Umbilical cord (tissue), 2 donors: ENCODE measurements around the genes AMER2, POLR1D and PDX1.

GRCh38 chr13:24747283-24747977 lies 16.5 kb upstream of the RNF17 start:
- RAMPAGE, long total RNA: no peak

GRCh38 chr13:25018308-25019204 lies 77.4 kb upstream of the PABPC3 start:
- RAMPAGE, long total RNA: no peak

DNA sequence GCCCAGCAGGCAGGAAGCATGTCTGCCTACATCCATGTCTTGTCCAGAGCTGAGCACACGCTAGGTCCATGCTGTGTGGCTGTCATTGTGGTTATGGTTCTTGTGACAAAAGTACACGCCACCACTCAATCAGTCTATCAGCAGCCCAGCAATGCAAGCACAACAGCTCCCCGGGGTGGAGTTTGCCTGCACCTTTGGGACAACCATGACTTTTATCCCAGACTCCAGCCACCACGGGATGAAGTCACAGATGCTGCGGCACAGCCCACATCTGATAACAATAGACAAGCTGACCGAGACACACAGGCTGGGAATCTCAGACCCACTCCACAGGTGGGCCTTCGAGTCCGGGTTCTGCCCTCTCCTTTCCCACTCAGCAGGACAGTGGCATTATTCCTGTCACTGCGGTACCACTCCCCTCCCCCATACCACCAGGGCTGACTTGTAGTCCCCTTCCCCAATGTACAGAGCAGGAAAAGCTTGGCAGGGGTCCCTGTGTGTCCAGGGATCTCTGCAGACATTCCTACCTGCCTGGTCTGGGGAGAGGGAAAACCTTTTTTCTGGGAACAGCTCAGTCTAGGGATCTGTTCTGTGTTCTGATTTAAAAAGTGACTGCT lies at the start of gene AMER2:
TSS of gene AMER2 (minus strand) at position 188 of the 617 bp plus-strand sequence.
- RAMPAGE, long total RNA: no peak

DNA sequence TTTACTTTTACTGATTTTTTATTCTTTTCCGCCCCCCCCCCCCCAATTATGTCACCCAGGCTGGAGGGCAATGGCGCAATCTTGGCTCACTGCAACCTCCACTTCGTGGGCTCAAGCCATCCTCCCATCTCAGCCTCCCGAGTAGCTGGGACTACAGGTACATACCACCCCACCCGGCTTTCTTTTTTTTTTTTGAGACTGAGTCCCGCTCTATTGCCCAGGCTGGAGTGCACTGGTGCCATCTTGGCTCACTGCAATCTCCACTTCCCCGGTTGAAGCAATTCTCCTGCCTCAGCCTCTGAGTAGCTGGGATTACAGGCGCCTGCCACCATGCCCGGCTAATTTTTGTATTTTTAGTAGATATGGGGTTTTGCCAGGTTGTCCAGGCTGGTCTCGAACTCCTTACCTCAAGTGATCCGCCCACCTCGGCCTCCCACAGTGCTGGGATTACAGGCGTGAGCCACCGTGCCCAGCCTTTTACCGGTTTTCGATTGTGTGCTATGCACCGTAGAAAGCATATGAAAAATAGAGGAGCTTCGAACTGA lies 1.9 kb downstream of the MTMR6 start:
- RAMPAGE, long total RNA: no peak

- RAMPAGE, long total RNA: no peak
These were observed 1.7 kb upstream of the MTMR6 start for GRCh38 chr13:25288846-25289485.

DNA sequence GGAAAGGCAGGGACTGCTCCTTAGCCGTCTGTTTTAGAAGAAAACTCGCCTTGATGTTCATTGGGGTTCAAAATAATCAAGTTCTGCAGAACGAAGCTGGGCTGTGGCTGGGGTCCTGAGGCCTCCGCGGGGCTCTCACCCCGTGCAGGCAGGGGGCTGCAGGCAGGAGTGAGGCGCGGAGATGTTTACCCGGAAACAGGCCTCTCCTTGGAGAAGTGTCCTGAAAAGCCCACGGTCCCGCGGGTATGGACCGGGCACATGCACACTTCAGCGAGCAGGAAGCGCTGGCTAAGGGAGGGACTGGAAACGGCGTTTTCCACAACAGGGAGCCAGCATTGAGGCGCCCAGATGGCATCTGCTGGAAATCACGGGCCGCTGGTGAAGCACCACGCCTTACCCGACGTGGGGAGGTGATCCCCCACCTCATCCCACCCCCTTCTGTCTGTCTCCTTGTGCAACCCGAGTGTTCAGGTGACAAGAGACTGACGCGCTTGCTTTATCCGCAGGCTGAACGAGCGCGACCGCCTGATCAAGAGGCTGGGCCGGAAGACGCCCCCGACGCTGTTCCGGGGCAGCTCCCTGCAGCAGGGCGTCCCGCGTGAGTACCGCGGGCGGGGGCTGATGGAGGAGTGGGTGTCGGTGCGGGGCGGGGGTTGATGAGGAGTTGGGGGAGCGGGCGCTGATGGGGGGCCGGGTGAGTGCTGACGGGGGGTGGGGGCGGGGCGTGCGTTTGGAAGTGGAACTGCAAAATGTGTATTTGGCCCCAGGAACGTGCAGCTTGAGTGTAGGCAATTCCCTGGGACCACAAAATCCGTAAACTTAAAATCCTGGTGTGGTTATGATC lies 39.6 kb downstream of the SHISA2 start:
- RAMPAGE, long total RNA: no peak

DNA sequence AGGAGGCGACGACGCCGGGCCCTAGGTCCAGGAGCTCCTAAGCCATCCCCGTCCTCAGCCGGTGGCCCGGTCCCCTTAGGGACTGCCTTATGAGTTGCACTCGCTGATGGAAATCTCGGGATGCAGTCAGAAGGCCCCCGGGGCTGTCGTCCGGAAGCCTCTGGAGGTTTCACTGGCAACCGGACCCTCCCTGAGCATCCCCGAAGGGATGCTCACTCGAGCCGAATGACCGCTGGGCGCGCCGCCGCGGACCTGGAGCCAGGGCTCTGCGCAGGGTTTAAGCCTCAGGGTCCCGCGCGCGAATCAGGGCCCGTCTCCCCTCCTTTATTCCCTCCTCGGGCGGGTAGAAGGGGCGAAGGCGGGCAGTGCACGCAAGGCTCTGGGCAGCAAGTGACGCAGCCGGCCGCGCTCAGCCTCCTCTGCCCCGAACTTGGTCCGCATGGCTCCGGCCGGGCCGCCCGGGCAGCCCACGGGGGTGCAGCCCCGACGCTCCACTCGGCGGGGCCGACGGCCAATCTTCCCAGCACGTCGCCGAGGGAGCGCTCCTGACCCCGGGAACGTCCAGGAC lies 612 bp downstream of the SHISA2 start:
- RAMPAGE, long total RNA: no peak

DNA sequence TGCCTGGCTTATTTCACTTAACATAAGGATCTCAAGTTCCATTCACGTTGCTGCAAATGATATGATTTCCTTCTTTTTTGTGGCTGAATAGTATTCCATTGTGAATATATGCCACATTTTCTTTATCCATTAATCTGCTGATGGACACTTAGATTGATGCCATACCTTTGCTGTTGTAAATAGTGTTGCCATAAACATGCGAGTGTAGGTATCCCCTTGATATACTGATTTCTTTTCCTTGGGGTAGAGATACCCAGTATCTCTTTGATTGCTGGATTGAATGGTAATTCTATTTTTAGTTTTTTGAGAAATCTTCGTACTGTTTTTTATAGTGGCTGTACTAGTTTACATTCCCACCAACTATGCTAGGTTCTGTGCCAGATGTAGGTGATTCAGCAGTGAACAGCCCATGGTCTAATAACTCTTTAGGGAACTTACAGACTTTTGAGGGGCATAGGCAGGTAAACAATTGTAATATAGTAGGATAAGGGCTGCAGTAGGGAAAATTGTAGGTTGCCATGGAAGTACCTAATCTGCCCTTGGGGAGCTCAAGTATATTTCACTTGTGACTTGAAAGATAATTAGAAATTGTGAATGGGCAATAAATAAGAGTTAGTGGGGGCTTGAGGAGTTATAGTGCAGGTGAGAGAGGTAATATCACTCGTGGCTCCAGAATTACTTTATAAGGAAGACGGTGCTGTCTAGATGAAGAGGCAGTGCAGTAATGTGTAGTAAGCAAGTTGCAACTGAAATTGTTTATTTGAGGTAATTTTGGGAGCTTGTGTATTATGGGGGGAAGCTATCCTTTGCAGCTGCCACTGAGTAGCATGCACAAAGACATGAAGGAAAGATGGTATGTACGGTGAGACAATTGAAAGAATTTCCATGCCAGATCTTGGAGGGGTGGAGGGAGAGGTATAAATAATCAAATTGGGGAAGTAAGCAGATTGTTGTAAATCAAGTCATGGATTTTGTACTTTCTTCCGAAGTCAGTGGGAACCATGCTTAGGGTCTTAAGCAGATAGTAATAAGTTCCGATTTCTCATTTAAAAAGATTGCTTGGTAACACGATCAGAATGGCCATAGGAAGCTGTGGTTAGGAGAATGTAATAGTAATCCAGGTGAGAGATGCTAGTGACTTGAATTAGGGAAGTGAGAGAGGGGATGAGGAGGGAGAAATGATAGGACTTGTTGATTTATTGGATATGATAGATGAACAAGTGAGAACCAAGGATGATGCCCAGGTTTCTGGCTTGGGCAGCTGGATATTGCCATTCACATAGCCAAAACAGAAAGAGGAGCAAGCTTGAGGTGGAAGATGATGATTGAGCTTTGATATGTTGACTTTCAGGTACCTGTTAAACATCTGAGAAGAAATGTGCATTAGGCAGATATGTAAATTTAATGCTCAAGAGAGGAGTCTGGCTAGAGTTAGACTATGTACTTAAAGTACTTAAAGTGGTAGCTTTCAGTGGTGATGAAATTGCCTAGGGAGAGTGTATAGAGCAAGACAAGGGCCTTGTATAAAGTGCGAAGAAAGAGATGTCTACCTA lies 11.5 kb downstream of the CDK8 start:
- RAMPAGE, long total RNA: no peak

GRCh38 chr13:26680048-26680546 lies 80.5 kb downstream of the GPR12 start:
- RAMPAGE, long total RNA: no peak

DNA sequence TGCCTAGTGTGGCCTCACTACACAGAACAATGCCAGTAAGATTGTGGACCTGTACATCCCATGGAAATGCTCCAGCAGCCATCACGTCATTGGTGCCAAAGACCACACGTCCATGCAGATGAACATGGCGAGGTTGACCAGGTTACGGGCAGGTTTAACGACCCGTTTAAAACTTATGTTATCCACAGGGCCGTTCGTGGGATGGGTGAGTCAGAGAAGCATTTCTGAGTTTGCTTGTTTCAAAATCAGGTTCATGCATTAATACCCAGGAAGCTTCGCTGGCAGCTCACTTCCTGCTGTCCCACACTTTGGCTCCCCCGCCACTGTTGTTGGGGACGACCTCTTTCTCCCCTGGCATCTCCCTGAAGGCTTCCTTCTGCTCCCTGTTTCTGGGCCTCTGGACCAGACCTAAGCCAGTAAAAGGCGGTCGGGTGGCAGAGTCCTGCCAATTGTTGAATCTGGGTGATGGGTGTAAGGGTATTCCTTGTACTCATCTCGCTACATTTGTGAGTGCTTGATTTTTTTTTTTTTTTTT lies 194.0 kb downstream of the USP12 start:
- RAMPAGE, long total RNA: no peak

GRCh38 chr13:27137590-27138235 lies 33.9 kb downstream of the USP12 start:
- RAMPAGE, long total RNA: no peak

- RAMPAGE, long total RNA: no peak
These were observed 62.1 kb upstream of the GTF3A start for GRCh38 chr13:27361969-27363052.

DNA sequence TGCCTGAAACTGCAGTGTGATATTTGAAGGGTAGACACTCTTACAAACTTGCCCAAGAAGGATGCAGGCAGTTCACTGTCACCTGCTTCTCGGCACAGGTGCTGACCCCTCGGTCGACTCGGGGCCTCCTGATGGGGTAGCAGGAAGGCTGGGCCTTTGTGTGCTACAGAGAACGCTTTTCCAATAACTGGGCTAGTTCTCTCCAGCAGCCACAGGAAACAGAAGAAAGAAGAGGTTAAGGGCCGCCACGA lies 5.2 kb upstream of the MTIF3 start:
- RAMPAGE, long total RNA: no peak

- RAMPAGE, long total RNA: no peak
These were observed 60.5 kb downstream of the LNX2 start for GRCh38 chr13:27559824-27560137.

GRCh38 chr13:27569041-27569580 lies 51.2 kb downstream of the LNX2 start:
- RAMPAGE, long total RNA: no peak

DNA sequence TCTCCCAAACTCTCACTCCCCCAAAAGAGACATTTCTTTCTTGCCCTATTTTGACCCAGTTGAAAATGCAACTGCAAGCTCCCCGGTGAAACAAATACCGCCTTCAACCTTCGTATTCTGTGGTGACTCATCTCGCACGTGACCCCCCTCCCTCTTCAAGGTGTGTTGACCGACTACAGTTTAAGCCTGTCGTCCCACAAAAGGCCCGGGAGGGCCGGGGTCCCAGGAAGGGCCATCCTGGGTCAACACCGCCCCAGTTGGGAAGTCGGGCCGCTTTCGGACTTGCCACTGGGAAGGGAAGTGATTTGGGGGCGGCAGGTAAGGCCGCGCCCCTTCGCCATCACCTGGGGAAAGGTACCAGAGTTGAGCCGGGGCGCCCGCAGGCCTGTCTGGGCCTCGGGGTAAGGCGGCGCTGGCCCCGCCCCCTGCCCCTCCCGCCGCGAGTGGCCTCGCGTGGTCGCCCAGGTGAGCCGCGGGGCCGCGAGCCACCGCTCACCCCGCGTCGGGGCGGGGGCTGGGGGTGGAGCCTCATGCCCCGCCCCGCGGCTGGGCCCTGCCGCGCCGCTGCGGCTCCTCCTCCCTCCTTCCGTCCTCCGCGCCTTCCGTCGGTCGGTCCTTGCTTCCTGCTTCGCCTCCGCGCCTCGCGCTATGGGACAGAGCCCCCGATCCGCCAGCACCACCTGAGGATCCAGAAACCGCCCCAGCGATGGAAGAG lies at the start of gene POLR1D:
TSS of gene POLR1D (plus strand) at position 615 of the 715 bp plus-strand sequence.
- RAMPAGE, long total RNA: start-site peak on the plus strand centred at position 607 of the sequence, 53 bp wide, 286 and 84 reads in 2 replicates

- RAMPAGE, long total RNA: no peak
These were observed 3.4 kb downstream of the POLR1D start for GRCh38 chr13:27625107-27625425.

GRCh38 chr13:27919551-27920447 lies at the start of gene PDX1:
PDX1 (plus strand) TSS chr13:27920000.
- RAMPAGE, long total RNA: no peak

DNA sequence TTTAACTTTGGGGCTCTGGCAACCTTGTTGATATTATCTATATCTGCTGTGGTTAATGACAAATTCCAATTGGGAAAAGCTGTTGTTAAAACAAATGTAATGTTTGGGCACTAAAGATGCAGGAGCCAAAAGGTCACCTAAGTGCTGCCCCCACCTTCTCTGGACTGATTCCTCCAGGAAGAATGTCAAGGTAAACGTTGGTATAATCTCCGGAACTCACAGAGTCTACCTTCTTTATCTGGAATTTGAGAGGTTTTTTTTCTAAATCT lies 12.1 kb downstream of the CDX2 start:
- RAMPAGE, long total RNA: no peak

GRCh38 chr13:27962180-27962824 lies 6.8 kb downstream of the CDX2 start:
- RAMPAGE, long total RNA: no peak